Diencephalon (tissue), 2 donors: ENCODE data around the genes OXGR1 and RAP2A.

- RAMPAGE, long total RNA: no peak
Observed at GRCh38 chr13:94967505-94968352, 255.4 kb upstream of the SOX21 start.

DNA sequence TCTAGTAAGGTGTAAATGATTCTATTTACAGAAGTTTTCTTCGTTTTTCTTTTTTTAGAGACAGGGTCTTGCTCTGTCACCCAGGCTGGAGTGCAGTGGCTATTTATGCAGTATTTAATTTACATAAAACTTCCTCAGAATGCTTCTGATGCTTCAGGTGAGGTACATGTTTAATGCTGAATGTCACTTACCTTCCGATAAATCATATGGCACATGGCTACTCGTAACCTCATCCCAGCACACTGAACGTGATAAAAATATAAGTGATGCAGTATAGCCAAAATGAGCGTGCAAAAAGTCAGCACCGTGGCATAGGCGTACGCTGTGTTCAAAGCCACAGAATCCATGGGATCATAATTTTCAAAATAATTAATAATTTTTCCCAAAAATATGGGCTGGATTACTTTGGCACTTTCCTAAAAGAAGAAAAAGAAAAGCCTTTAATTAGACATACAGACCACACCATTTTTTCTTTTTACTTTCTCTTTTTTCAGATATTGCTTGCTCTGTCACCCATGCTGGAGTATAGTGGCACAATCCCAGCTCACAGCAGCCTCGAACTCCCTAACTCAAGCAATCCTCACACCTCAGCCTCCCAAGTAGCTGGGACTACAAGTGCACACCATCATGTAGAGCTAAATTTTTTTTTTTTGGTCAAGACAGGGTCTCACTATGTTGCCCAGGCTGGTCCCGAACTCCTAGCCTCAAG is 66.7 kb downstream of the ABCC4 start:
- RAMPAGE, long total RNA: no peak

GRCh38 chr13:95584516-95585146 is 32.1 kb downstream of the CLDN10 start:
- RAMPAGE, long total RNA: no peak

DNA sequence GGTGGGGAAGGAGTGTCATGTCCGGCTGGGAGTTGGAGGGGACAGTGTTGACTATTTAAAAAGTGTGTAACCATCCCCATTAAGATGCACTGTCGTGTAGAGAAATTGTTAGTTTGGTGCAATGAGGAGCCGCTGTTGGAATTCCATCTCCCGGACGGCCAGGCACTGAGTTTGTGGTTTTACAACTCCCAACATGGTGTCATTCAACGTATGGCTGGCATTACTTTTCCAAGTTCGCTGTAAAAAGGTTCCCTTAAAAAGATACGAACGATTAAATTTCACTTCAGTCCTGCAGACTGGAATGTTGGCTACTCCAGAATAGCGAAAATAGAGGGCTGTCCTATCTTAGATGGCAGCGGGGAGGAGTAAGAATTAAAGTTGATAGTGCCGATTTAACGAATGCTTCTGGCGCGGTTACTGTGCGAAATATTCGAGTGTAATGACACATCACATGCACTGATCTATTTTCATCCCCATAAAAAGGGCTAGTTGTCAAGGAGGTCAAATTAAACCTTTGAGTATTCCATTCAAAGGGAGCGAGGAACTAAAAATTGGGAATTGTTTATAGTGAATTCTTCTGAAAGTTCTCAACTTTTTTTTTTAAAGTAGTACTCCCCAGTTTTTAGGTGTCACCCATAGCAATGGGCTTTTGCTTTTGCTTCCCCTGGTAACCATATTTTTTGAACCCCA is 982 bp downstream of the DNAJC3 start:
- RAMPAGE, long total RNA: no peak

DNA sequence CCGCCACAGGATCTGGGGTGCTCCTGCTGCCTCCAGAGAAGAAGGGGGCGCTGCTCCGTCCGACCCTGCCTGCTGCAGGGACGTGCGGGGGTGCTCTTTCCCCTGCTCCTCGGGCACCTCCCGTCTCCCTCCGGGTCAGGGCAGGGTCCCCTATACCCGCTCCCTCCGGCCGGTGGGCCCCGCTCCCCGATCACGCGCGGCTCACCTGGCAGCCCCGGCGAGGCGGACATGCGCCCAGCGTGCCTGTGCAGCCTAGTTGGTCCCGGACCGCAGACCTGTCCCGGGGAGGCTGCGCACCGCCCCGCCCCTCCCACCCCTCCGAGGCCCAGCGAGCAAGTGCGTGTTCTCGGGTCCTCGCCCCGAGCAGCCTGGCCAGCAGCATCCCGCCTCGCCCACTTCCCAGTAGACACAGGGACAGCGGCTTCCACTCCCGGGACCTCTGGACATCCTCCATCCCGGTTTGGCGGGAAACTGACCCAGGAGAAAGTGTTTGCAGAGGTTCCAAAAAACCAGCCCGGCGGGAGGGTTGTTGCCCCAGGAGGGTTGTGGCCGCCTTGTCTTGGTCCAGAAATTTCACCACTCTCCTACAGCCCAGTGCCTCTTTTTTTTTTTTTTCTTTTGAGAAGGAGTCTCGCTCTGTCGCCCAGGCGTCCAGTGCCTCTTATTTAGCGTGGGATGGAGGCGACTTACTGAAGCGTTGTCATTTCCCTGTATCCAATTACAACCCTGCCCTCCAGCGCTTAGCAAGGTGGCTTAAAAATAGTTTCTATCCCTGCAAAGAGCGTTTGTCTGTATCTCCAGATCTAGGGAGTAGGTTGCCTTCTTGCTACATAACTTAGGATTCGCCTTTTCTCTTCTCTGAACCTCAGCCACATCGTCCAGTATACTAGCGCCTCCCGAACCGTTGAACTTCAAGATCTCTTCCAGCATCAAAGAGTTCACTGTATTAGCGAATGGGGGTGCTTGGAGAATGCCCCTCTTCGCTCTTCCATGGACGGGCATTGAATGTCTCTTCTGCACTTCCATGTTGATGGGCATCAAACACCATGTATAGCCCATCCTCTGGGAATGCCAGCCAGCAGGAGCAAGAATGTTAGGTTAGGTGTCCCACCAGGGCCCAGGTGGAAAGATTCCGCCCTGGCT is at the start of gene OXGR1:
OXGR1 (minus strand) TSS at position 384 of the 1,143 bp plus-strand sequence.
- RAMPAGE, long total RNA: no peak

GRCh38 chr13:97076860-97077544 is 82.7 kb upstream of the OXGR1 start:
- RAMPAGE, long total RNA: no peak

DNA sequence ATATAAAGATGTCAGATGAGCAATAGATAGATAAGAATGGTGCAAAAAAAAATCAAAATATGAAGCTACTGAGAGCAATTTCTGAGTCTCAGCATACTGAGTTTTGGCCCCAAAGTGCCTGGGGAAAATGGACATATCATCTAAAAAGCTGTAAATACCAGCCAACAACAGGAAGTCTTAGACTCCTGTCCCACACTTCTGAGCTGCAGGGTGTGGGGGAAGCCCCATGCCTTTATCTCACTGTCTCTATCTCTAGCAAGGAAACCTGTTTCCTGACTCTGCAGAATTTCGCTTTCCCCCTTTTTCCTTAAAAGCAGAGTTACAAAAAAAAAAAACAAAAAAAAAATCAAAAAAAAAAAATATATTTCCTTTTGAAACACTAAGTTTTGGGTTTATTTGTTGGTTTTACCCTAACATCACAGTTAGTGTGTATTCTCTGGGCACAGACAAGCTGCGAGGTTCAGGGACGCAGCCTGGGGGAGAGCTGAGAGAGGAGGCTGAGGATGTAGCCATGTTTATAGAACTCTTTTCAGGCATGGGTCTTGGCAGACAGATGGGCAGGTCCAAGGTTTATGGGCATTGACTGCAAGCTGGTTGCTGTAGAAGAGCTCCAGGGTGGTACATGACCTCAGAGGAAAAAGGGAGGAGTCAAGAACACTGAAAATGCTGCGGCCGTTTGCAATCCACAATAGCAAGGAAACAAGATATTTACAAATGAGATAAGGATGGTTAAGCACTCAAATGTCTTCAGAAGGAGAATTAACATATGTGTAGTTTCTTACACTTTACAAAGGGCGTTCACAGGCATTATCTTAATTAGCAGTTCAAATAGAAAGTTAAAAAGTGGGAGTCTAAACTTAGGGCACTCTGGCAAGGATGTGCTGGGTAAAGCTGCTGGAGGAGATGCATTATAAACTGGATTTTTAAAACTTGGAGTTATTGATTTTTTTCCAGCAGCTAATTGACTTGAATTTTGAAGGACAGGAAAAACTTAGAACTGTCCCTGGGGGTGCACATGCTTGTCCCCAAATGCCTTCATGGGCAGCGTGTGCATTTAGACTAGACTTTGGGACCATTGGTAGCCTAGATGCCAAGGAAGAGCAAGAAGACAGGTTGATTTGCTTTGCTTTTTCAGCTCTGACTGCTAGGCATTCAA is 5.0 kb downstream of the MBNL2 start:
- RAMPAGE, long total RNA: no peak

DNA sequence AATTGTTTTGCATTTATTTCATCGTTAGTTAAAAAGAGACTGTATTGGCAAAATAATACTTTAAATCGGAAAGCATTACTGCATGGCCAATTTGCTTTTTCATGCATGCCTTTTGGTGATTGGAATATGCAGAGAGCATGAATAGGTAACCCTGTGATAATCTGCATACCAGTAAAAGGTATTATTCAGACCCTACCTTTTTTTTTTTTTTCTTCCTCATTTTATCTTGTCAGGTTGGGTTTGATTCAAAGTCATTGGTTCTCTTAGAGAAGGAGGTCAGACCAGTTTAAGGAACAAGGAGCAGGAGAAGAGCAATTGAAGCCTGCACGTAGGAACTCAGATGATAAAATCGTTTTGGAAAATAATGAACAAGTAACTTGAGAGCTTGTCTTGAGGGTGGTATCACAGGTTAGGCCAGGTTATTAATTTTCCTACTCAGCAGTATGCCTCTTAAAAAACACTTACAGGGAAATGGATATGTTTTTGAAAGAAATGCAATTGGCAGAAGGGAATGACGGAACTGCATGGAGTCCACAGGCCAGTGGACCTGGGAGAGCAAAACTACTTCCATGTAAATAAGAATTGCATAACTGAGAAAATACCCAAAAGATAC is 34.9 kb downstream of the MBNL2 start:
- RAMPAGE, long total RNA: no peak

GRCh38 chr13:97288301-97288979 is 66.3 kb downstream of the MBNL2 start:
- RAMPAGE, long total RNA: no peak

- RAMPAGE, long total RNA: no peak
Observed at GRCh38 chr13:97434026-97434267, at the start of gene RAP2A. Gene RAP2A, plus strand, starts transcription at chr13:97434169.

DNA sequence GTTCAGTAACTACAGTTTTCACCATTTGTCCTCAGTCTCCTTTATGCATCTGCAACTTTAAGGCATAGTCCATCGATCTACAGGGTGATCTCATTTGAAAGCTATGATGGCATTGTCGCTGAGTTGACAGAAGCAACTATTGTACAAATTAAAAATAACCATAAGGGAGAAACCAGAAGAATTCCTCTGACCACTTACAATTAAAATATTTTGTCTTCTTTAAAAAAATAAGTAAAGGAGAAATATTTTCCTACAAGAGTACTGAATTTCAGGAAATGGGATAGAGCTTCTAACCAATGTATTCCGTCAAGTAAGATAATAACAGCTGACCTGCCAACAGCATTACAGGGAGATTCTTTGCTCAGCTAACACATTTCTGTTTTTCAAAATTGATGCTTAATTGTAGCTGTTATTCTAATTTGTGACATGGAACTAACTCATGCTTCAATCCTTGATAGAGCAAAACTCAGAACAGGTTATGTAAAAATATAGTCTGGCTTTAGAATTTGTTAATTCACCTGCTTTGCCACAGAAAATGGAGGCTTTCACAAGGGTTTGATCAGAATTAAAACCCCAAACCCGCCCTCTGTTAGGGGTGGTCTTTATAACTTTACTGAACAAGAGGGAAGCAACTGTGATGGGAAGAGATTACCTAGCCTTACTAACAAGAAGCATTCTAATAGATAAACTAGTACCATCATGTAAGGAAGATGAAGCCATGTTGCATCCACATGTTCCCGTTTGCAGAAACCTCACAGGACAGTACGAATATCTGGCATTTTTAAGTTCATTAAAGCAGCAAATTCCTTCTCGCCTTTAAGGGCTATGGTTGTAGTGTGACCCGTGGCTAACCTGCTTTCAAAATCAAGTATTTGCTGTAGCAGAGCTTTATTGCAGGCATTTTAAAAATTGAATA is 30.9 kb downstream of the RAP2A start:
- RAMPAGE, long total RNA: no peak

- RAMPAGE, long total RNA: no peak
Observed at GRCh38 chr13:97538401-97538659, 104.4 kb downstream of the RAP2A start.

GRCh38 chr13:98212949-98213730 is 36.1 kb upstream of the RNF113B start:
- RAMPAGE, long total RNA: no peak

DNA sequence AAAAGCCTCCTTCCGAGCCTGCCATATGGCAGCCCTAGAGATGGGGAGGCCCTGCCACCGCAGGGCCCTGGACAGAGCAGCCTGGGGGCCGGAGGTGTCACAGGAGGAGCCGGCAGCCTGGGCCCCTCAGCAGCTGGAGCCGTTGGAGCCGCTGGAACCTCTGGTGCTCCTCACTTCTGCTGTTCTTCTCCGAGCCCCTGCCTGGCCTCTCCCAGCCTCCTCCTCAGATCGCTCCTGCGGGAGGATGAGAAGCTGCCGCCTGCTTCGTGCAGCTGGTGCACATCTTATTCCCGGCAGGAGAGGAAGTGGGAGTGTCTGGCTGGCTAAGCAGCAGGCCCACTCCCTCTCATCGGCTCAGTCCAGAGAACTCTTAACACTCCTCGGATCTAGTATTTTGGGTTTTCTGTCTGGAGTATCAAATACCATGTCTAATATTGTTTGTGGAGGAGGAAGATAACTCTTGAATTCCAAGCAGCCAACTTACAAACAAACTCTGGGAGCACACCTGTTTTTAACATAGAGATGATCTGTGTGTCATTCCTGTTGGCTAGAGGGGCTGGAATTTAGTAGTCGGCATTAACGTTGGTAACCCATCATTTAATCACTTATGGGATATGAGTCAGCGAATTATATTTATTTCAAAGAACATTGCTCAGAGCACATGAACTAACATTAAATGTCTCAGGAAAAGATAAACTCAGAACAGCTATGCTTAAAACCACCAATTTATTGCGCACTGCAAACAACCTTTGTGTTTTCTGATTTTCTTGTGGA is 37.1 kb upstream of the RNF113B start:
- RAMPAGE, long total RNA: no peak

GRCh38 chr13:98217594-98218224 is 40.6 kb upstream of the RNF113B start:
- RAMPAGE, long total RNA: no peak

- RAMPAGE, long total RNA: no peak
Observed at GRCh38 chr13:98267102-98267626, 90.1 kb upstream of the RNF113B start.

DNA sequence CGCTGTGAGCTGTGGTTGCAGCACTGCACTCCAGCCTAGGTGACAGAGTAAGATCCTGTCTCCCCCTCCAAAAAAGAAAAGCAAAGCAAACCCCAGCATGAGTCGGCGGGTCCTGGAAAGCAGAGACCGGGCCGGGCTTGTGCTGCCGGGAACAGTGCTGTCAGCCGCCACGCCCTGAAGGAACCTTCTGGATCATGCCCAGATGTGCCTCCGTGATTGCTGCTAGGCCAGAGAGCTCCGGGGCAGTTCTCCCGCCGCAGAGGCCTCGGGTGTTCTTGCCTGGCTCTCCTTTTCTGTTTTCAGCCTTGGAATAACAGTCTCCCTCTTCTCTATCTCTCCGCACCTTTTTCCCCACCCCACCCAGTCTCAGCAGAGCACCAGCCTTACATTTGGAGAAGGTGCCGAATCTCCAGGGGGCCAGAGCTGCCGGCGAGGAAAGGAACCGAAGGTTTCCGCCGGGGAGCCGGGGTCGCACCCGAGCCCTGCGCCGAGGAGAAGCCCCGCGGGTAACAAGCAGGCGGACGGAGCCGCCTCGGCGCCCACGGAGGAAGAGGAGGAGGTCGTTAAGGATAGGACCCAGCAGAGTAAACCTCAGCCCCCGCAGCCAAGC is 181.9 kb downstream of the STK24 start:
- RAMPAGE, long total RNA: no peak

GRCh38 chr13:98443111-98443706 is 133.7 kb downstream of the STK24 start:
- RAMPAGE, long total RNA: no peak

GRCh38 chr13:98475427-98476023 is 101.4 kb downstream of the STK24 start:
- RAMPAGE, long total RNA: no peak

- RAMPAGE, long total RNA: no peak
Observed at GRCh38 chr13:98495445-98496703, 81.0 kb downstream of the STK24 start.